NCI-H460 (cell line): Measurements from ENCODE around the genes ULK3 and ETFA.

GRCh38 chr15:74791769-74792182, 9.9 kb downstream of the CSK start:
RAMPAGE:
- cytosol, long total RNA = no peak
- long total RNA = no peak
- nucleus, long total RNA = no peak

DNA sequence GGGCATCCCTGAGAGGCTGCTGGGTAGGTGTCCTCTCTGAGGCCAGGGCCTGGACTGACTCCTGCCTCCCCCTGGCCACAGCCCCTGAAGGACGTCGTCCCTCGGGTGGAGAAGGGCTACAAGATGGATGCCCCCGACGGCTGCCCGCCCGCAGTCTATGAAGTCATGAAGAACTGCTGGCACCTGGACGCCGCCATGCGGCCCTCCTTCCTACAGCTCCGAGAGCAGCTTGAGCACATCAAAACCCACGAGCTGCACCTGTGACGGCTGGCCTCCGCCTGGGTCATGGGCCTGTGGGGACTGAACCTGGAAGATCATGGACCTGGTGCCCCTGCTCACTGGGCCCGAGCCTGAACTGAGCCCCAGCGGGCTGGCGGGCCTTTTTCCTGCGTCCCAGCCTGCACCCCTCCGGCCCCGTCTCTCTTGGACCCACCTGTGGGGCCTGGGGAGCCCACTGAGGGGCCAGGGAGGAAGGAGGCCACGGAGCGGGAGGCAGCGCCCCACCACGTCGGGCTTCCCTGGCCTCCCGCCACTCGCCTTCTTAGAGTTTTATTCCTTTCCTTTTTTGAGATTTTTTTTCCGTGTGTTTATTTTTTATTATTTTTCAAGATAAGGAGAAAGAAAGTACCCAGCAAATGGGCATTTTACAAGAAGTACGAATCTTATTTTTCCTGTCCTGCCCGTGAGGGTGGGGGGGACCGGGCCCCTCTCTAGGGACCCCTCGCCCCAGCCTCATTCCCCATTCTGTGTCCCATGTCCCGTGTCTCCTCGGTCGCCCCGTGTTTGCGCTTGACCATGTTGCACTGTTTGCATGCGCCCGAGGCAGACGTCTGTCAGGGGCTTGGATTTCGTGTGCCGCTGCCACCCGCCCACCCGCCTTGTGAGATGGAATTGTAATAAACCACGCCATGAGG, 10.1 kb upstream of the LMAN1L start:
RAMPAGE:
- cytosol, long total RNA = no peak
- long total RNA = no peak
- nucleus, long total RNA = no peak

DNA sequence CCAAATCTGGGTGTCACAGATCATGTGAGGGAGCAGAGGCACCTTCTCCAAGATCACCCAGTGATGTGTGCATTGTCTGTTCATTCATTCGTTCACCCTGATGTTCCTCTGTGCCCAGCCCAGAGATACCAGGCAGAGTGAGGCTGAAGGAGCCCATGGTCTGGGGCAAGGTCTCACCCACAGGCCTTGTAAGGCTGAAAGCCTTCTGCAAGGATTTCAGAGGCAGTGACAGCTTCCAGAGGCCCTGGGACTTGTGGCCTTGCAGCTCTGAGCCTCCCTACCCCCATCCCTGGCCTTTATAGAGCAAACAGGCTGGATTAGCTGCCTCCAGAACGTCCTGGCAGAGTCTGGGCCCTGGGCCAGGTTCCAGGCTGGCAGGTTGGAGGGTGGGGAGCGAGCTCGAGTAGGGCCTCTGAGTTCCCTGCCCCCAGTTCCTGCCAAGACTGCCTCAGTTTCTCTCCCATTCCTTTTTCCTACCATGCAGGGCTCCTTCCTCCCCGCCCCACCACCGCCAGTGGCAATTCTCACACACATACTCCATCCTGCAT, 2.4 kb downstream of the LMAN1L start:
RAMPAGE:
- cytosol, long total RNA = no peak
- long total RNA = no peak
- nucleus, long total RNA = no peak

DNA sequence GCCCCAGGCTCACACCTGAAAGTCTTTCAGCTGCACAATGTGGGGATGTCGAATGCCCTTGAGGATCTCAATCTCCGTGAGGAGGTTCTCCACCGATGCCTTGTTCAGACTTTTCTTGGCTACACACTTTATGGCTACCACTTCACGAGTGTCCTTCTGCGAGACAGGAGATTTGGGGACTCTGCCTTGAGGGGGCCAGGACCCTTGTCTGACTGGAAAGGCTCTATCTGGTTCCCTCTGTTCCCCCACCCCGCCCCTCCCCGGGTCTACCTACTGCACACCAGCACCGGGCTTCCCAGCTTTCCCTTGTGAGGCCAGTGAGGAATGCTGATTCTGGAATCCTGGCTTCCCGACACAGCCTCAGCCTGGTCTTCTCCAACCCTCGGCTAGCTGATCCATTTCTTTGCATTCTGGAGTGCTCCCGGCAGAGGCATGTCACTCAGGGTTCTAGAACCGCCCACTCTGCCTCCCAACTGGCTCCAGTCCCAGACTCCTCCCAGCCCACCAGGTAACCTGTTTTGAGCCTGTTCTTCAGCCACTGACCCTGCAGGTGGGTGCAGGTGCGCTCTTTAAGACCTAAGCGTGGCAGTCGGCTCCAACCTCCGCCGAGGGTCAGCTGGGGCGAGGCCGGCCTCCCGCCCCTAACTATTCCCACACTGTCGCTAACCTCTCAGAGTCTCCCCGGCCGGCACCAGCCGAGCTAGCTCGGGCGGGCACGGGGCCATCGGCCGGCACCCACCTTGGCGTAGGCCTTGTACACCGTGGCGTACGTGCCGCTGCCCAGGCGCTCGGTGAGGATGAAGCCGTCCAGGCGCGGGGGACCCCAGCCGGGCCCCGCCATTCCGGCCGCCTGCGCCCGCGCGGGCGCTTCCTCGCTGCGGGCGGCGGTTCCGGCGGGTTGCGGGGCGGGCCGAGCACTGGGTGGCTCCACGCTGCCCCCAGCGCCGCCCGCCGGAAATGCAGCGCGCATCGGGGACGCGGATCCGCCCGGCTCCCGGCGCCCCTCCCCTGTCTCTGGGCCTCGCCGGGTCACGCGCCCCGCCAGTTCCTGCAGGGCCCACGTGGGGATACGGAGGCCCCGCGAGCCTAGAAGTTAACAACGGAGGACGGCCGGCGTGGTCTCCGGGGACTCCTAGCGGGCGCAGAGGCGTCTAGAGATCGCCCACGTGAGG, at the start of gene ULK3:
Gene ULK3 (minus strand): TSS at position 892 of the 1,172 bp plus-strand sequence.
RAMPAGE:
- cytosol, long total RNA = no peak
- long total RNA = no peak
- nucleus, long total RNA = no peak

DNA sequence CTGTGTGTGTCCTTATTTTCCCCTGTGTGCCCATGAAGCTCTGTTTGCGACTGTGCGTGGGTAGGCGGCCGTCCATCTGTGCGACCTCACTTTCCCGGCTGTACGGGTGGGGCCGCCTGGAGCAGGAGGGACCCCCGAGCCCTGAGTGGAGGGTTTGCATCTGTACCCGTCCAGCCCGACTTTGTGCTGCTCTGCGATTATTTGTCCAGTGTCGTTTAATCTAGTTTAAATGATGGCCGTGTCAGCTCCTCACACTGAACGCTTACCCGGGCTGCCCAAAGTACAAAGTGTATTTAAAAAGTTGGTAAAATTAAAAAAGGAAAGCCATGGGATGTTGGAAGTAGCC, 306 bp downstream of the PPCDC start:
RAMPAGE:
- cytosol, long total RNA = no peak
- long total RNA = no peak
- nucleus, long total RNA = no peak

RAMPAGE:
- cytosol, long total RNA = no peak
- long total RNA = no peak
- nucleus, long total RNA = no peak
These were observed 51.6 kb upstream of the C15orf39 start for GRCh38 chr15:75149933-75150586.

RAMPAGE:
- cytosol, long total RNA = no peak
- long total RNA = no peak
- nucleus, long total RNA = no peak
These were observed 23.2 kb upstream of the C15orf39 start for GRCh38 chr15:75178155-75179204.

GRCh38 chr15:75200556-75201334, 937 bp upstream of the C15orf39 start:
RAMPAGE:
- cytosol, long total RNA = no peak
- long total RNA = no peak
- nucleus, long total RNA = no peak

DNA sequence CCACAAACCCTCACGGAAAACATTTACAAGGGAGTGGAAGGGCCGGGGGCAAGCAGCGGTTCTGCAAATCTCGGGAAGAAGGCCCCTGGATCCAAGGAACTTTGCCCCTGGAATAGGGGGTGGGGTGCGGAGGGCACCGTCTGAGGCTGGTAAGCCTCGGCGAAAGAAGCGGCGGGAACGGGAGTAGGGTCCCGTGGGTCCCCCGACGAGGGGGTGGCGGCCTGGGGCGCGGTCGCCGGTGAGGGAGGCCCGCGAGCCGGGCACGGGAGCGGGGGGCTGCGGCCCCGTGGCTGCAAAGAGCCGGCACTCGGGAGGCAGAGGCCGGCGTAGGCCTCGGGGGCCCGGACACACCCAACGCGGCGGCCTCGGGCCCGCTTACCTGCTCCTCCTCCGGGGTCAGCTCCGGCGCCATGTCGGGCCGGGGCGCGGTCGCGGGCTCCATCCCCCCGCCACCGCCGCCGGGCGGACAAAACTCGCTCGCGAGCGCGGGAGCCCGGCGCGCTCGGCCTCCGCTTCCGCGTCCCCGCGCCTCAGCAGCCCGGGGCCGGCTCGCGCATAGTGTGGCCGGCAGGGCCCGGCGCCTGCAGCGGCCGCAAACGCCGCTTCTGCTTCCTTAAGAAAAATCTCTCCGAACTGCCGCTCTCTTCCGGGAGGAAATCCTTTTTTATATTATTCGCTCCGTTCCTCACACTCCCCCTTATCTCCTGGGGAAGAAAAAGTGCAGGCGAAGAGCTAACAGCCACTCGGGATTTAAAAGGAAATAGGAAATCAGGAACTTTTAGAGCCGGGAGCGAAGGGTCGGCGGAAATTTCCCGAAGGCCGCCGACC, 566 bp downstream of the PTPN9 start:
RAMPAGE:
- cytosol, long total RNA = no peak
- long total RNA = no peak
- nucleus, long total RNA = no peak

RAMPAGE:
- cytosol, long total RNA = no peak
- long total RNA = no peak
- nucleus, long total RNA = no peak
These were observed 429 bp upstream of the FBXO22 start for GRCh38 chr15:75903209-75903688.

GRCh38 chr15:76310444-76310902, 796 bp downstream of the ETFA start:
RAMPAGE:
- cytosol, long total RNA = no peak
- long total RNA = no peak
- nucleus, long total RNA = no peak

GRCh38 chr15:76310903-76311832, at the start of gene ETFA:
ETFA (minus strand) TSS chr15:76311469.
RAMPAGE:
- cytosol, long total RNA = start-site peak on the minus strand at chr15:76311388-76311473, 1,155 and 1,904 reads in 2 replicates
- long total RNA = start-site peak on the minus strand at chr15:76311394-76311455, 398 and 1,812 reads in 2 replicates
- nucleus, long total RNA = start-site peak on the minus strand at chr15:76311395-76311454, 648 and 308 reads in 2 replicates

DNA sequence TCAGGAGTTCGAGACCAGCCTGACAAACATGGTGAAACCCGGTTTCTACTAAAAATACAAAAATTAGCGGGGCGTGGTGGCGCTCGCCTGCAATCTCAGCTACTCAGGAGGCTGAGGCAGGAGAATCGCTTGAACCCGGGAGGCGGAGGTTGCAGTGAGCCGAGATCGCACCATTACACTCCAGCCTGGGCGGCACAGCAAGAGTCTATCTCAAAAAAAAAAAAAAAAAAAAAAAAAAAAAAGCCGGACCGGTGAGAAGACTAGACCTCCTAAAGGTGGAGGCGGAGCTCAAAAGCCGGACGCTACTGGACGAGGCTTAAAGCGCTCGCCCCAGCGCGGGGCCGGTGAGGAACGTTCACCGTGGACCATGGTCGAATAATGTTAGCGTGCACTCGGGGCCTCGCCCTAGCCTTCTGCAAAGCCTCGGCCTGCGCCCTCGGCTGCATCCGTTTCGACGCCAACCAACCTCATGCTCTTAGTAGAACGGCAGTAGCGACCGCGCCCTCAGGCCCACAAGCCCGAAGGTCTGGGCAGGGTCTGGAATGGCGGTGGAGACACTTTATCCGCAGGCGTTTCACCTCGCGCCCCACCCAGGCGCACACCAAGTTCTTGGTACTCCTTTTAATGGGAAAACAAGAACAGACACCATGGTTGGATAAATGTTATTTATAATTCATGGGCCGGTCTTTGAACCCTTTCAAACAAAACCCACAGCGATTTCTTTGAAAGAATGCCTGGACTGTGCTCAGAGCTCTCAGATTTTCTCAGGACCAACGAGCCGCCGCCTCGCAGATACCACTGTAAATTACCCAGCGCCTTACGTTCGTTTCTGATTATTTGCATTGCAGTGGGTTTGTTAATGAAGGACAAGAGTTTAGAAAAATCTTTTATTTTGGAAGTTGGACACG, 1.4 kb upstream of the ISL2 start:
RAMPAGE:
- cytosol, long total RNA = no peak
- long total RNA = no peak
- nucleus, long total RNA = no peak

RAMPAGE:
- cytosol, long total RNA = no peak
- long total RNA = no peak
- nucleus, long total RNA = no peak
These were observed 22.3 kb upstream of the PSTPIP1 start for GRCh38 chr15:76972573-76973132.

RAMPAGE:
- cytosol, long total RNA = no peak
- long total RNA = no peak
- nucleus, long total RNA = no peak
These were observed 3.0 kb downstream of the TSPAN3 start for GRCh38 chr15:77067796-77068367.

DNA sequence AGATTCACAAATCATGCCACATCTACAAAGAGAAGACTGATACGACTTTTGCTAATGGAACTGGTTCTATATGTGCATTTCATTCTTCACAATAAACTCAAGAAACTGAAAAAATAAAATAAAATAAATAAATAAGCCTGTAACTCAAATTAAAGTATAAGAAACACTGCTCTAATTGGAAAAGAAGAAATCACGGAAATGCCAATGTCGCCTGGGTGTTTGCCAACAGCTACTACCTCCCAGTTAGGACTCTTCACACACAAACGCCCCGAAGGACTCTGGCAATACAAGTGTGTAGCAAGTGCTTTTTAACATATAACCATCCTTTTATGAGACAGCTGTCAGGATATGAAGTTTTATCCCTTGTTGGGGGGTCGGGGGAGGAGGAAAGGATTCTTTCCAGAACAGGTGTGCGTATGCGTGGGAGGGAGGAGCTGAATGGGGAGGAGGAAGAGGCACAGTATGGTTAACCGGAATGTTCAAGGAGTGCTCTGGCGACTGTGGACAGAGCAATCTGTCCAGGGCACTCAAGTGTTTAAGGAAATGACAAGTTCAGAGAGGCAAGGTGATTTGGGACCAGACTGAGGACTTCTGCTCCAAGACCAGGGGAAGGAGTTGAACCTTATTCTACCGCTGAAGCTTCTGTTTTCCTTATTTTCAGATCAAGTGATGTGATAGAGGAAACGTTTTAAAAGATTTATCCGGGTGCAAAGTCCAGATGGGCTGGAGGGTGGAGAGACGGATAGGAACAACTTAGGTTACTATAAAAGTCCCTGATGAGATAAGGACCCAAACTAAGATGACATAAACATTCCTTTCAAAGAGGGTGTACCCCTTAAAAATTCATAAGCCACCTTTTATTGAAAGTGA, 1.3 kb downstream of the TSPAN3 start:
RAMPAGE:
- cytosol, long total RNA = no peak
- long total RNA = no peak
- nucleus, long total RNA = no peak

DNA sequence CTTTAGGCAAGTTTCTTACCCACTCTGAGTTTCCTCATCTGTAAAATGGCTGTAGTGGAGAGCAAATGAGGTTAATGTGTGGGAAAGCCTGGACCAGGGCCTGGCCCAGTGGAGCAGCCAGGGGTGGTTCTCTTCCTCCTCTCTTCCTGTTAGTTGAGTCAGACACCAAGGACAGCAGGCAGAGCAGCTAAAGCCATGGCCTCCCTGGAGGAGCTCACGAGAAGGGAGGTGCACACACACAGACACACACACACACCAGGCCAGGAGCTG, 33.2 kb upstream of the TSPAN3 start:
RAMPAGE:
- cytosol, long total RNA = no peak
- long total RNA = no peak
- nucleus, long total RNA = no peak

DNA sequence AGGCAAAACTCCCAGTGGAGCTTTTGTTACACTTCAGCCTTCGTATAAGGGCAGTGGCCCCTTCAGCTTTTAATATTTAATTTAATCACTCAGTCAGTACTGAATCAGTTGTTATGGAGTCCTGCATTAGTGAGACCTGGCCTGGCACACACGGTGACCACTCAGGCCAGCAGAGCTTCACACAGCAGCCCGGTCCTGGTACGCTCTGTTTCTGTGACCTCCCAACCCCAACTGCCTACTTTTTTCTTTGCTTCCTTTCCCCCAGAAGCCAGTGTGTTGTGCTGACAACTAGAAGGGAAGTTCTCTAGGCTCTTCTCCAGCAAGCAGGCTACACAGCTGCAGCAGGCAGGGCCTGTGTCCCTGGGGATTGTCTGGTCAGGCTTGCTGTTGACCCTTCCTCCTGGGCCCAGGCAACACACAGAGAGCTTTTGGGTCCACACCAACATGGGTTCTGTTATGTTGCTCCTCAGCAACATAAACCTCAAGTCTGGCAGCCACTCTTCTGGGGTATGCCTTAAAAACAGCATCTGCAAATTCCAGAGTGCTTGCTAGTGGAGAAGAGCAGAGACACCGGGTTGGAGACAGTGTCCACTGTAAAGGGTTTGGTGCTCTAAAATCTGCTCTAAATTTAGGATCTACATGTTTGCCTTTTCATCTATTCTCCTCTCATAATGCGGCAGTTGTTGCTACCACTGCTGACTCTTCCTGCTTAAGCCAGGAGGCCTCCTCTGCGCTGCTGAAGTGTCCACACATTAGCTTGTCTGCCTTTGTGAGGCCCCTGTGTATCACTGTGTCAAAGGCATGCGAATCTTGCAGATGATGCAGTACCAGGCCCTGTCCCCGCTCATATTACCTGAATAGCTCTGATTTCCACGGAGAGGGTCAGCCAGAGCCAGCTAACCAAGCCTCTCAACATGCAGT, 36.3 kb upstream of the TSPAN3 start:
RAMPAGE:
- cytosol, long total RNA = no peak
- long total RNA = no peak
- nucleus, long total RNA = no peak

GRCh38 chr15:77155568-77156404, 84.9 kb upstream of the TSPAN3 start:
RAMPAGE:
- cytosol, long total RNA = no peak
- long total RNA = no peak
- nucleus, long total RNA = no peak

RAMPAGE:
- cytosol, long total RNA = no peak
- long total RNA = no peak
- nucleus, long total RNA = no peak
These were observed 87.5 kb upstream of the TSPAN3 start for GRCh38 chr15:77158103-77159075.